ENCODE measurements around a stretch of chr1.

DNA sequence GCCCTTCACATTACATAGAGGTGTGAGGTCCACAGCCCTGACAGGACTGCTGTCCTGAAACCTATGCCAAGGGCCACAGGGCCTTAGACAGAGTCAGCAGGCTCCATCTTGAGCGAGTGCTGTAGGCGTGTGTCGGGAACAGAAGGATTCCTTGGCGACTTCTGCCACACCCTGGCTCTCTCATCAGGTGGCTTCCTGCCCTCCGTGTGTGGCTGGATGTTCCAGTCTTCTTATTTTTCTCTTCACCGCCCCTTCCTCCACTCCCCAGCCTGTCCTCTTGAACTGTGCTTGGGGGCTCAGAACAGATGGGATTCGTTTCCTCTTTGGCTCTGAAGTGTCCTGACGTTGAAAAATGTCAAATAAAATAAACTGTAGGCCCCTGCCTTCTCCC lies 104.4 kb upstream of the IPO9 start:
- RRBS: no CpG with 5 or more reads among the region's 8 CpGs

- RRBS: no CpG with 5 or more reads among the region's 11 CpGs
Measured at GRCh38 chr1:201875764-201876861, 12.6 kb upstream of the SHISA4 start.

- RRBS: no CpG with 5 or more reads among the region's 10 CpGs
Measured at GRCh38 chr1:201890226-201891137, 1.8 kb downstream of the SHISA4 start.

- RRBS: 89% methylated on average over 2 of the region's 21 CpGs
Measured at GRCh38 chr1:201941250-201942450, 4.7 kb downstream of the LMOD1 start.

GRCh38 chr1:201999443-202000276 lies 10.7 kb upstream of the ELF3 start:
- RRBS: no CpG with 5 or more reads among the region's 20 CpGs

DNA sequence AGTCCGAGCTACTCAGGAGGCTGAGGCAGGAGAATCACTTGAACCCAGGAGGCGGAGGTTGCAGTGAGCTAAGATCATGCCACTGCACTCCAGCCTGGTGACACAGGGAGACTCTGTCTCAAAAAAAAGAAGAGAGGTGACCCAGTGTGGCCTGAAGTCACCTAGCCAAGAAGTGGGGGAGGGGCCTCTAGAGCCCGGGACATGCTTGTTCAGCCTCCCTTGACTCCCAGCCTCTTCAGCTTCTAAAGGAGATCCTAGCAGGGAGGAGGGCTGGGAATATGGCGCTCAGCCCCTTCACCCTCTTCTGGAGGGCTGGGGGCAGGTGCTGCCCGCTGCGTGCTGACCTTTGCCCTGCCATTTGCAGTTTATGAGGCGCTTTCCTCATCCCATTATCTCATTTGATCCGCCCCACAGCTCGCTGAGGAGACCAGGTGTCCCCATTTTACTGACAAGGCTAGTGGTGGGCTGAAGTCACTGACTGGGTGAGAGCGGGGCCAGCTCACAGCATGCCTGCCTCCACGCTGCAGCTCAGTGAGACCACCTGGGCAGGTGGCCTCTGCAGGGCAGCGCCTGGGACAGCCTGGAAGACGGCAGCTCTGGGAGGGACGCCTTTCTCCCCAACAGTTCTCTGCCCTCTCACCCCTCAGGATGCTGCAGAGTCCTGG lies 7.4 kb downstream of the ELF3 start:
- RRBS: no CpG with 5 or more reads among the region's 14 CpGs

DNA sequence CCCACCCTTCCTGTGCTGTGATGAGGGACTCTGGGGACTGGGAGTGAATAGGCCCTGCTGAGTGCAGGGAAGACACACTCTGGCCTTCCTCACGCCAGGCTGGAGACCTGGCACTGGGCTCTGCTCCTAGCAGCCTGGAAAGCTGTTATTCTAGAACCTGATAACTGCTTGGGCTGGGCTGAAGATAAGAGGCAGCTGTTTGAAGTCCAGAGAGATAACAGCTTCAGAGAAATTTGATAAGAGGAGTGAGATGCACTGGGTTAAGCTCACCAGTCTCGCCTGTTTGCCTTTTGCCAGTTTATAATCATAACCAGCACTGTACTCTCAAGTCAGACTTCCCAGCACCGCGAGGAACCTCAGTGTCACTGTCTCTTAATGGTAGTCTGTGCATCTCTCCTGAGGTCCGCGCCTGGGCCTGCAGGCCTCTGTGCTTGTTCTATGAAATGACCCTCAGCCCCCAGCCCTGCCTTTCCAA lies 46.6 kb upstream of the GPR37L1 start:
- RRBS: no CpG with 5 or more reads among the region's 6 CpGs

DNA sequence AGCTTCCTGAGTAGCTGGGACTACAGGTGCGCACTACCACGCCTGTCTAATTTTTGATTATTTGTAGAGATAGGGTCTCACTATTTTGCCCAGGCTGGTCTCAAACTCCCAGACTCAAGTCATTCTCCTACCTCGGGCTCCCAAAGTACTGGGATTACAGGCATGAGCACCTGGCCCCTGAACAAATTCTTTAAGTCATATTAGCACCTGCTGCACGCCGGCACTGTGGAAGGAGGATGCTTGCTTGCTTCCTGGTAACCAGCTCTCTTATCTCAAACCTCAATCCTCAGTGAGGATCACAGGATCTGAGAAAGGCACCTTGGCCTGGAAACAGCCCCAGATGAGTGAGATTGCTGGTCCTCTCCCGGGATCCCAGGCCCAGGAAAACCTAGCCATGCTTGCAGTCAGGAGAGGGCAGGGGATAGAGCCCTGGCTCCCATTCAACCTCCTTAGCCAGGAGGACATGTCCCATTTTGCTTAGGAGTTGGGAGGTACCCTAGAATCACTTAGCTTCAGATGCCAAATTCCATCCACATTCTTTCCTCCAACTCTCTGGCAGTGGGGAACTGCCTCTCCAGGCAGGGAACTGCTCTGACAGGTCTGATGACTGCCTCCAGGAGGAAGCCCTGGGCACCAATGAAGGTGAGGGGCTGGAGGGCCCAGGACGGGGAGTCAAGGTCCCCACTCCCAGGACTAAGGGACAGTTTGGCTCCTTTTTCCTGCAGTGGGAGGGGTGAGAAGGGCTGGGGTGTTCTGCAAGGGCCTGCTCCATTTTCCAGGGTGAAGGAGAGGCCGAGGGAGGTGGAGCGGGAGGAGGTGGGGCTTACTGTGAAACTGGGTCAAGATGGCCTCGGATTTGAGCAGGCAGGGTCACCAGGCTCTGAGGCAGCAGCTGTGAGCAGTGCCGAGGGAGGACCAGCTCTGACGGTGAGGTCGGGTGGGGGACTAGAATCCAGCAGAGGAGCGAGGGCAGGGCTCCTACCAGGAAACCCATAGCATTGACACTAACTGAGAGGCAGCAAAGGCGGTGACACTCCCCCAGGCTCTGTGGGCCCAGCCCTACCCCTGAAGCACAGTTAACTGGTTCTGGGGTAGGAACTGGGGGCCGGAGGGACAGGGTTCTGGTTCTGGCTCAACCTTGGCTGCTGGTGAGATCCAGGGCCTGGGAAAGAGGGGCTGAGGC lies 9.5 kb downstream of the GPR37L1 start:
- RRBS: no CpG with 5 or more reads among the region's 16 CpGs

DNA sequence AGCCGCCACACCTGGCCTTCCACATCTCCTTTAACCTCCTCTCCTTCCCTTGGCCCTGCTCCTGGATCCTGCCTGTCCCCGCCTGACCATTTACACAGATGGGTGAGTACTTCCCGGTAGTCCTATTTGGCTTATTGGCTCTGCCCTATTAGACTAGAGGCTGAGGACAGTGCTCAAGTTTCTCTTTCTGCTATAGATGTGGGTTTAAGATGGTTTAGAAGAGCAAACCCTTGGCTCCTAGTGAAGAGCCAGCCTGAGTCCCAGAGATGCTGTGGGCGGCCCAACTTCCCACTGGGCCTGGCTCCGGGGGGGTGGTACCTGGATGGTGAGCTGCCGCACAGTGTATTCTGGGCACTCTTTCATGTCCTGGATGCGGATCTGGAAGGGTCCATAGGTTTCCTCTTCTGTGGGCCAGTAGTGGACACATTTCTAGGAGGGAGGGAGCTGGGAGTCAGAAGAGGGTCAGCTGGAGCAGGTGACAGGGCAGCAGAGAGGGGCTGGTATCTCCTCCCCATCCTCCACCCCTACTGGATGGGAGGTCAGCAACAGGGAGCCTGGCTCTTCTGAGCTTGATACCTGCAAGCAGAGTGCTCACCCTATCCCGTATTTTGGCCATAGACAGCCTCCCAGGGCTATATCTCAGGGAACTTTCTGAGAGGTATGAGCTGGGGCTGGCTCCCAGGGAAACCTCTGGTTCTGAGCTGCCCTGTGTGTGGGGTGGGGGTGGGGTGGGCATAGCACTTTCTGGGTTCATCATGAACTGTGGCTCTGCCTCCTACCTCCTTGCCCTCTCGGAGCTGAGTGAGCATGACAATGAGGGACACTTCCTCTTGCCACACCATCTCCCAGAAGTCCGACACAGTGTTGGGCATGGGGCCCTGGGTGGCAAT lies 6.8 kb downstream of the PTPN7 start:
- RRBS: no CpG with 5 or more reads among the region's 10 CpGs

- RRBS: no CpG with 5 or more reads among the region's 14 CpGs
Measured at GRCh38 chr1:202158880-202159846, 1.2 kb downstream of the PTPN7 start.

GRCh38 chr1:202179896-202180468 lies 13.6 kb upstream of the LGR6 start:
- RRBS: no CpG with 5 or more reads among the region's 10 CpGs

DNA sequence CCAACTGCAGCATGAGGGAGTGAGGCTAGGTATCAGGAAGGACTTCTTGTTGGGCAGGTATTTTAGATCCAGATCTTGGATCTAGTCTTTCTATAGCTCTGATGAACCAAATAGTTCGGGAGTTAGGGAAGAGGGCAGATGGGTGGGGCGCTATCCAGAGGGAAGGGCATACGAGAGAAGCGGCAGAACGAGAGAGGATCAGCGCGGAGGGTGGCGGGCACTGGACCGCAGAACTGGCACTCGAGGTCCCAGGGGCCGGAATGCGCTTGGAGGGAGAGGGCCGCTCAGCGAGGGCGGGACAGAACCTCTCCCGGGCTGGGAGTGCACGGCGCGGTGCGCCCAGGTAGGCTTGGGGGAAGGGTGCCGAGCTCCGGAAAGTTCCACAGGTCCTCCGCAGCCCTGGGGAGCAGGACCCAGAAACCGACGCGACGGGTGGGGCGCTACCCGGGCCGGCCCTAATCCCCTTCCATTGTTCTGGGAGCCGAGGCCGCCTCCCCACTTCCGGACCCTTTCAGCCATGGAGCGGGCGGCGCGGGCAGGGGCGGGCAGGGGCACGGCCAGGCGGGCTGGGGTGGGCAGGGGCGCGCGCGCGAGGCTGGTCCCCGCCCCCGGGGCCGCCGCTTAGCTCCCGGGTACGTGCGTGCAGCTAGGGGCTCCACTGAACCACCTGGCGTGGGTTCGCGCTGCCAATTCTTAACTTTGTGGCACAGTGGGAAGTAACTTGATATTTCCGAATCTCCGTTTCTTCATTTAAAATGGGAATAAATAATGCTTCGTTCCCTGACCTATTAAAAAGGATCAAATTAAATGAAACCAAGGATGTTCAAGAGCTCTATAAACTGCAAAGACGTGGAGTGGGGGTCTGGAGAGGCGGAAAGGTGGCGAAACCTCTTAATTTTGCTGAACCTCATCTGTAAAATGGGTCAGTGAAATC lies 20.6 kb downstream of the LGR6 start:
- RRBS: 2% methylated on average over 33 of the region's 61 CpGs

- RRBS: no CpG with 5 or more reads among the region's 6 CpGs
Measured at GRCh38 chr1:202223092-202223573, 29.5 kb downstream of the LGR6 start.

GRCh38 chr1:202235769-202236858 lies 42.5 kb downstream of the LGR6 start:
- RRBS: no CpG with 5 or more reads among the region's 19 CpGs

GRCh38 chr1:202567660-202568312 lies 142.5 kb downstream of the SYT2 start:
- RRBS: no CpG with 5 or more reads among the region's 7 CpGs

DNA sequence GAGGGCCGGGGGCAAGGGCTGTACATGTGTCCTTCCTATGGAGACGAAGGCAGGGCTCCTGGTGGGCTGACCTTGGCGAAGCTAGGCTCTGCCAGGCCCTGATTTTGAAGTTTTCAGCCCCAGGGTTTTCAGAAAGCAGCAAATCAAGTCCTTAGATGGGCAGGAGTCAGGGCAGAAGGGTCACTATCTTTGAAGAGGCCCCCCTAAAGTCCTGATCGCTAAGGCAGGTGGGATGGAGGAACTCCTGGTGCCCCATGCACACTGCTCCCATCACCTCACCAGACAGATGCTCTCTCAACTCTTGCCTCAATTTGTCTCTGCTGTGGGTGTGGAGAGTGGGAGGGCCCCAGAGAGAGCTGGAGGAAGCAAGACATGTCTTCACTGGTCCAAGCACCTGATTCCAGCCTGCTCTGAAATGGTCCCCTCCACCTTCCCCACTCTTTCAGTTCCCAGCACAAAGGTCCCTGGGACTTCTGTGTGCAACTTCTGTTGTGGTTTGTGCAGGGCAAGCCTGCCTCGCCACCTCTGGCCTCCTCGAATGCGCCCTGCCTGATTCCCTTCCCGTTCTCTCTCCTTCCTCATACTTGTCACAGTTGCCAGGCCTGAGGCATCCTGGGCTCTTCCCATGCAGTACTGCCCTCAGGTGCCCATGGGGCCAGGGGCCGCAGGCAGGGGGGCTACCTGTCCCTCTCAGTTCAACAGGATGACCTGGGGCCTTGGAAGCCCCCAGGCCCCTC lies 119.4 kb downstream of the SYT2 start:
- RRBS: no CpG with 5 or more reads among the region's 9 CpGs

GRCh38 chr1:202763771-202764321 lies 44.4 kb downstream of the KDM5B start:
- RRBS: no CpG with 5 or more reads among the region's 4 CpGs

GRCh38 chr1:202811827-202812271 lies 3.6 kb upstream of the KDM5B start:
- RRBS: no CpG with 5 or more reads among the region's 9 CpGs

DNA sequence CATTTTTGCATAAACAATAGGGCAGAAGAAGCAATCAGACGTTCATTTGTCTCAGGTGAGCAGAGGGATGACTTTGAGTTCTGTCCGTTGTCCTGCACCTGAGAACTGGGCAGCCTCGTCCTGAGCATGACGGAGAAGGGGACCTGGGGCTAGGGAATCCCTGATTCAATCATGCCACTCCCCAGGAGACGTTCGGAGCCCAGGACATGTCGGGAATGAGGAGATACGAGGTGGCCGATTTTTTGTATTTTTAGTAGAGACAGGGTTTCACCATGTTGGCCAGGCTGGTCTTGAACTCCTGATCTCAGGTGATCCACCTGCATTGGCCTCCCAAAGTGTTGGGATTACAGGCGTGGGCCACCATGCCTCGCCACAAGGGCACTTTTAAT lies 23.7 kb downstream of the RABIF start:
- RRBS: no CpG with 5 or more reads among the region's 11 CpGs

Measured in SK-N-MC (cell line).